ENCODE results near the genes TRIM13 and KCNRG.

DNA sequence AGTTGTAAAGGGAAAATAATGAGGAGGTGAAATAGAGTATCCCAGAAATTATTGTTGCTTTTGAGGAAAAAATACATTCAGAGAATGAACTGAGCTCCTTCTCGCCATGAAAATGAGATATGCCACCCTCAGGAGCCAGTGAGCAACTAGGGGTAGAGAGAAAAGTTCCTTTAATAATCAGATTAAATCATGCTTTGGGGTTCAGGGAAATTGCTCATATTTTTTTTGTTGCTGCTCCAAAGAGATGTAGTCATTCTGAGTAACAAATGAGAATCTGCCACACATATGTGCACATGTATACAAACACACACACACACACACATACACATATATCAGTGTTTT is 411.8 kb downstream of the SUCLA2 start:
- PRO-cap, 8 experiments, result peak in 4 of 8 experiments; most common plus-strand start position 219 of the sequence (in 4)

GRCh38 chr13:48317812-48318433 is 14.4 kb downstream of the RB1 start:
- PRO-cap, 8 experiments, result peak in 2 of 8 experiments; most common plus-strand start chr13:48318268 (in 1)

DNA sequence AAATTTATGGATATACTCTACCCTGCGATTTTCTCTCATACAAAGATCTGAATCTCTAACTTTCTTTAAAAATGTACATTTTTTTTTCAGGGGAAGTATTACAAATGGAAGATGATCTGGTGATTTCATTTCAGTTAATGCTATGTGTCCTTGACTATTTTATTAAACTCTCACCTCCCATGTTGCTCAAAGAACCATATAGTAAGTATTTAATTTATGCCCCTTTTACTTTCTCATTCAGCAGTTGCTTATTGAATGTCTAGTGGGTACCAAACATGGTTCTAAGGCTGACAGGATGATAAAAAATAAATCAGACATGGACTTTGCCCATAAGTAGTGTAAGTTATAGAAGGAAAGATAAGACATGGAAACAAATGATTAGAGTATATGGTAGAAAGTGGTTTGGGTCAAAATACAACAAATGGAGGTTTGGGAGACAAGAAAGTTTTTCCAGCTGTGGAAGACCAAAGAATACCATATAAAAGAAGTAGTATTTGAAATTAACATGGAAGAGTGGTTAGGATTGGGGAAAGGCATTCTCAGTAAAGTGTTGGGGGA is 52.9 kb downstream of the LPAR6 start:
- PRO-cap, 8 experiments, result no peak in any of the 8 experiments

- PRO-cap, 8 experiments, result no peak in any of the 8 experiments
These were observed 48.1 kb upstream of the RCBTB2 start for GRCh38 chr13:48581084-48581353.

DNA sequence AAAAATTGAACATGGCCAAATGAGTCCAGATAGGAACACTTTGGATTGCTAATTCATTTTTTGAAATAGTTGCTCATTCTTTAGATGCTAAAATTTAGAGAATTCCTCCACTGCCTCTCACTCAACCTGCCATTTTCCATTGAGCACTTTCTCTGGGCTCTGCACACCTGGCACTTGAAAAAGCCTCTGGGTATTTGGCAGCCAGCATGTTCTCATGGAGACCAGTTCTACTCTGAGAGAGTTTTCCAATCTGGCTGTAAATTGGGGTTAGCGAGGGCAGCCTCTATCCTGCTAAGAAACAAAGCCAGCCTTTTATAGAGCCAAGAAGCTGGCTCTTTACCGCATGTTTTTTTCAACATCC is 52.5 kb upstream of the RCBTB2 start:
- PRO-cap, 8 experiments, result no peak in any of the 8 experiments

DNA sequence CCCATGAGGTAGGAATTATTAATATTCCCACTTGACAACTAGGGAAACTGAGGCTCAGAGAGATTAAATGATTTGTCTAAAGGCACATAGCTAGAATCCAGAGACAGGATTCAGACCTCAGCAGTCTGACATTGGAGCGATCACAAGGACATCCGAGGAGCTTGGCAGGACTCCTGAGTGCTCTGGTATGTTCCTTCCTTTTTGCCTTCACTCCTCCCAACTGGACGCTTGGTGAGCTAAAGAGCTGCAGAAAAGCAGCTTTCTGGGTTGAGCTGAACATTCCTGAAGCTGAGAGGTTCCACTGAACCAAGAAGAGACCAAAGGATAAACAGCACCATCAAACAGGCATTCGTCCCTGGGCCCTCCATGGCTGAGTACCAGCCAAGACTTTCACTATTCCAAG is 96.9 kb downstream of the CYSLTR2 start:
- PRO-cap, 8 experiments, result no peak in any of the 8 experiments

- PRO-cap, 8 experiments, result peak in 6 of 8 experiments; most common plus-strand start chr13:48975259 (in 2); most common minus-strand start chr13:48975216 (in 5)
These were observed 750 bp upstream of the FNDC3A start for GRCh38 chr13:48974901-48975423.

GRCh38 chr13:49301109-49301617 is 53.4 kb downstream of the CDADC1 start:
- PRO-cap, 8 experiments, result peak in 1 of 8 experiments; most common plus-strand start chr13:49301431 (in 1)

GRCh38 chr13:49642876-49643457 is 14.7 kb downstream of the ARL11 start:
- PRO-cap, 8 experiments, result no peak in any of the 8 experiments

GRCh38 chr13:49686534-49687339 is 4.5 kb downstream of the EBPL start:
- PRO-cap, 8 experiments, result no peak in any of the 8 experiments

- PRO-cap, 8 experiments, result peak in 7 of 8 experiments; most common plus-strand start chr13:49791987 (in 5); most common minus-strand start chr13:49791878 (in 4)
These were observed 829 bp downstream of the KPNA3 start for GRCh38 chr13:49791647-49792059.

GRCh38 chr13:49792855-49792917 is 204 bp upstream of the KPNA3 start:
- PRO-cap, 8 experiments, result no peak in any of the 8 experiments

GRCh38 chr13:49996945-49997804 is at the start of gene TRIM13:
Gene TRIM13 (plus strand): TSS chr13:49997042.
- PRO-cap, 8 experiments, result peak in 8 of 8 experiments; most common plus-strand start chr13:49997048 (in 6); most common minus-strand start chr13:49997473 (in 7)

- PRO-cap, 8 experiments, result no peak in any of the 8 experiments
These were observed at the start of gene KCNRG for GRCh38 chr13:50015126-50015605. Gene KCNRG (plus strand): TSS chr13:50015444.

DNA sequence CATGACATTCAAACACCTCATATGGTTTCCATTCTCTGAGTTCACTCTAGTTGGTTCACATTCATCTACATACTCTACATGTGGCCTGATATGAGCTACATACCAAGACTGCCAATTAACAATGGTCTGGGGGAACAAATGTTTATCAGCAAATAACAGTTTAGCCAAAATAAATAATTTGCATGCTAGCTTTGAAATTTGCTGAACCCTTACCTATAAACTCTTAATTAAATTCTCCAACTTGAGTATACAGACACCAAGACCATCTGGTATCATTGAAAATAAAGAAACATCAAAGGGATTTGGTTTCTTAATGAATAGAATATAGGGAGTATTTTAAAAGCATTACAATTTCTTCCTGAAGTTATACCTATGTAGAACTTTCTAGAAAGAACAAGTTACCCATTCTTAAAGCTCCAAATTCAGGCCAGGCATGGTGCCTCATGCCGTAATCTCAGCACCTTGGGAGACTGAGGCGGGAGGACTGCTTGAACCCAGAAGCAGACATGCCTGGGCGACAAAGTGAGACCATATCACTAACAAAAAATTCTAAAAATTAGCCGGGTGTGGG is 22.8 kb downstream of the KCNRG start:
- PRO-cap, 8 experiments, result peak in 1 of 8 experiments; most common minus-strand start position 219 of the sequence (in 1)

- PRO-cap, 8 experiments, result peak in 8 of 8 experiments; most common minus-strand start chr13:50080608 (in 7)
These were observed 65.1 kb downstream of the KCNRG start for GRCh38 chr13:50080393-50080759.

GRCh38 chr13:50125608-50126603 is 110.7 kb downstream of the KCNRG start:
- PRO-cap, 8 experiments, result peak in 8 of 8 experiments; most common plus-strand start chr13:50125816 (in 8); most common minus-strand start chr13:50125930 (in 3)

DNA sequence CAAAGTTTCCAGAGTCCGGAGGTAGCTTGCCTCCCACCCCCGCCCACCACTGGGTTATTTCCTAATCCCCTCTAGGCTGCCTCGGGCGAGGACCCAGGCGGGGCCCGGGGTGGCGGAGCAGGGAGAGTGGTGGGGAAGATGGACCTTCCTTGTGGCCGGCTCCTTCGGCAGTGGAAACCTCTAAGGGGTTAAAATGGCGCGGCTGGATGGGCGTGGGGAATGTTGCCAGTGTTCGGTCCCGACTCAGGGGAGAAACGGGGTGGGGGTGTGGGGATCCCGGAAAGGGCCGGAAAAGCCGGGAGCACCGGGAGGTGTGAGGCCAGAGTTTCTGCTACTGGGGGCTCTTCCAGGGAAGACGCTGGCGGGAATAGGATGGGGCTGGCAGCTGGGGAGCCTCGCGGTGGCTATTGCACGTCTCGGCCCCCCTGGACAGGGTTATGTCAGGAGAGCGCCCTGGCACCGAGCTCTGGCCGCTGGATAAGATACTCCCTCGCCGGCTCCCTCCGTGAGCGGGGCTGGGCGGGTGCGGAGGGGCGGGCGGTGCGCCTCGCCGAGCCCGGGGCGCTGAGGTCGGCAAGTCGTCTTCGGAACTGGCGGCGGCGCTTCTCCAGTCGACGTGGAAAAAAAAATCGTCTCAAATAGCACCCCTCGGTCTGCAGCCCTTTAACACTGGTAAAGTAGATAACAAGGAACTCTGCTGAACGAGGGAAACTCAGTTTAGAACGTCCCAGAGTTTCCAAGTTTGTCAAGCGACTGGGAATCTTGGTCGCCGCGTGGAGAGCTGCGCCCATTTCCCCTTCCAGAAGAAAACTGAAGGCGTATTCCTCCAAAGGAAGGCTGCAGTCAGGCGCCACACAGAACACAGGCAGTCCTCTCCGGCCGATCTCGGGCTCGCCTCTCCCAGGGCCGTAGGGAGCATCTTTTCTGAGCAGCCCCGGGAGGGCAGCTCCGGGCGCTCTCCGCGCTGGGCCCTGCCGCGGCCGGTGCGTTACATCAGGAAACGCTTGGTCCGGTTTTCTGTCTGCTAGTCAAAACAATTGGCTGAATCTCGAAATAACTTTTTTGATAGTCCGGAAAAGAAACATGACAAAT is 115.0 kb downstream of the KCNRG start:
- PRO-cap, 8 experiments, result peak in 3 of 8 experiments; most common plus-strand start position 485 of the sequence (in 1); most common minus-strand start position 990 of the sequence (in 2)

- PRO-cap, 8 experiments, result no peak in any of the 8 experiments
These were observed 193.1 kb downstream of the KCNRG start for GRCh38 chr13:50208429-50208740.

DNA sequence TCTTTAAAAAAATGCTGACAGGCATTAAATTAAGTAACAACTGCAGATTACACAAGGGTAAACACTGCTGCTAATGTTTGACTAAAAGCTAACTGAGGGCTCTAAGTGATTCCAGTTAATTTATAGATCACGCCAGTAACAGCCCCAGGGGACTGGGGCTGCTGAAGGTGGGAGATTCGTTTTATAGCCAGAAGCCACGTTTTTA is 321.7 kb downstream of the DLEU7 start:
- PRO-cap, 8 experiments, result no peak in any of the 8 experiments

Data from peripheral blood mononuclear cell (primary cell).